Skeletal muscle satellite cell (primary cell): ENCODE data around the gene PDCD2.

DNA sequence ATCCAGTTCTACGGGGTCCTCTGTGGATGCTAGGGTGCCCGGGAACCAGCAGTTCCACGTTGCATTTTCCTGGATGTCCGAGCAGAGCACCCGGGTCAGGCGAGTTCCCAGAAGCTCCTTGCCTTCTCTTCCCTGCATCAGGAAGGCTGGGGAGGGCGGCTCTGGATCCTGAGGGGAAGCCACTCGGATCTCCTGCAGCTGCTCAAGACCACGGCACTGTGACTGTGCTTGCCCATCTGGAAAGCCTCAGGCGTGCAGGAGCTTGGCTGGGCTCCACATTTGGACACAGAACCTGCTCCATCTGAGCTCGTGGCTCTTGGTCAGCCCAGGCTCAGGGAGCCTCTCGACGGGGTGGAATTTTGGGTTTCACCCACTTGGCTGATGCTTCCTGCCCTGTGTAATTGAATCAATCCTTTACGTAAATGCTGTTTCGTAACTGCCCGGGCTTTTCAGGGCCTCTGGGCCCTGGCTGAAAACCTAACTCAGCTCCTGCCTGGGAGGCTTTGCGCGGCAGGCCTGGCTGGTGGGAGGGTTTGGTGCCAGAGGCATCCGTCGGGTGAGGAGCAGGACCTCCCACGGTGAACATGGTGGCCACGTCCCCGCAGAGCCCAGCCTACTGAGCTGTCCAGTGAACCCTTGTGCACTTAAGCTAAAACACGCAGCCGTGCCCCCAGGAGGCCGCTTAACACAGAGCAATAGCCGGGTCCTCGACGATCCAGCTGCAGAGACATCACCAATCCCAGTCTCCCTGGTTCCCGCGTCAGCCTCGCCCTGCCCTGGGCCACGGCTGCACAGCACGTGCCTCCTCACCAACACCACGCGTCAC lies 241.1 kb downstream of the DLL1 start:
- CAGE, long polyA plus RNA: no peak

GRCh38 chr6:170179342-170179503 lies 111.7 kb downstream of the DLL1 start:
- CAGE, long polyA plus RNA: no peak

- CAGE, long polyA plus RNA: no peak
Observed at GRCh38 chr6:170247084-170247549, 43.8 kb downstream of the DLL1 start.

DNA sequence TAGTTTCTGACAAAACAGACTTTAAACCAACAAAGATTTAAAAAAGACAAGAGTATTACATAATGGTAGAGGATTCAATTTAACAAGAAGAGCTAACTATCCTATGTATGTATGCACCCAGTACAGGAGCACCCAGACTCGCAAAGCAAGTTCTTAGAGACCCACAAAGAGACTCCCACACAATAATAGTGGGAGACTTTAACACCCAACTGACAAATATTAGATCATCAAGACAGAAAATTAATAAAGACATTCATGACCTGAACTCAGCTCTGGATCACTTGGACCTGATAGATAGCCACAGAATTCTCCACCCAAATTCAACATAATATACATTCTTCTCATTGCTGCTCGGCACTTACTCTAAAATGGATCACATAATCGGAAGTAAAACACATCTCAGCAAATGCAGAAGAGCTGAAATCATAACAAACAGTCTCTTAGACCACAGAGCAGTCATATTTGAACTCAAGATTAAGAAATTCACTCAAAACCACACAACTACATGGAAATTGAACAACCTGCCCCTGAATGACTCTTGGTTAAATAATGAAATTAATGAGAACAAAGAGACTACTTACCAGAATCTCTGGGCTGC lies 45.7 kb downstream of the FAM120B start:
- CAGE, long polyA plus RNA: no peak

- CAGE, long polyA plus RNA: no peak
Observed at GRCh38 chr6:170368369-170369018, 61.9 kb downstream of the FAM120B start.

GRCh38 chr6:170403368-170403835 lies 96.8 kb downstream of the FAM120B start:
- CAGE, long polyA plus RNA: no peak

DNA sequence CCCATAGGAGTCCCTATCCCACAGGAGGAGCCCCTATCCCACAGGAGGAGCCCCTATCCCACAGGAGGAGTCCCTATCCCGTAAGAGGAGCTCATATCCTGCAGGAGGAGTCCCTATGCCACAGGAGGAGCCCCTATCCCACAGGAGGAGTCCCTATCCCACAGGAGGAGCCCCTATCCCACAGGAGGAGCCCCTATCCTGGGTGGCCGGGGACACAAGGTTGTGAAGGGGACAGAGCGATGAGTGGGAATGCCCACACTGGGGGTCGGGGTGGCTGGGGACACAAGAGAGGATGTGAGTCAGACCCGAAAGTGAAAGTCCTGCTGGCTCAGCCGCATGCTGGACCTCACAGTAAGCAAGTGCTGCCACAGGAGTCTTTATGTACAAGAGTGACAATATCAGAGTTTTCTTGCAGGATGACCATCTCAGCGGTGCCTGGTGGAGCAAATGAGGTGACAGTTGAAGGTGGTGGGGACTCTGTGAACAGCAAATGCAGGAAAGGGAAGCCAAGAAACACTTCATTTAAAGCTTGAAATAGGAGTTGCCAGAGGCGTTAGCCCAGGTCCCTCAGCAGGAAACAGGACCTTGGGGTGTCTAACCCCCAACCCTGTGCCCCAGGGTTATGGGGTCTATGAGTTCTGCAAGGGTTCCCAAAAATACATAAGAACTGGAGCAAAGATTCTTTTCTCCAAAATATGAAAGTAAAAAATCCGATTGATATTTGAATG lies 93.6 kb downstream of the PSMB1 start:
- CAGE, long polyA plus RNA: no peak

GRCh38 chr6:170504320-170504767 lies 48.8 kb downstream of the PSMB1 start:
- CAGE, long polyA plus RNA: no peak

GRCh38 chr6:170578474-170579670 lies 5.6 kb downstream of the PDCD2 start:
- CAGE, long polyA plus RNA: no peak

GRCh38 chr6:170583885-170584986 lies at the start of gene PDCD2:
Gene PDCD2, minus strand, starts transcription at chr6:170584637.
- CAGE, long polyA plus RNA: start-site peak on the minus strand at chr6:170584586-170584618, 162 and 198 reads in 2 replicates